Renal cortical epithelial cell (primary cell): ENCODE data around the gene LDAF1.

- RRBS: no CpG with 5 or more reads among the region's 6 CpGs
Measured at GRCh38 chr16:17468418-17468904, 2.3 kb downstream of the XYLT1 start.

DNA sequence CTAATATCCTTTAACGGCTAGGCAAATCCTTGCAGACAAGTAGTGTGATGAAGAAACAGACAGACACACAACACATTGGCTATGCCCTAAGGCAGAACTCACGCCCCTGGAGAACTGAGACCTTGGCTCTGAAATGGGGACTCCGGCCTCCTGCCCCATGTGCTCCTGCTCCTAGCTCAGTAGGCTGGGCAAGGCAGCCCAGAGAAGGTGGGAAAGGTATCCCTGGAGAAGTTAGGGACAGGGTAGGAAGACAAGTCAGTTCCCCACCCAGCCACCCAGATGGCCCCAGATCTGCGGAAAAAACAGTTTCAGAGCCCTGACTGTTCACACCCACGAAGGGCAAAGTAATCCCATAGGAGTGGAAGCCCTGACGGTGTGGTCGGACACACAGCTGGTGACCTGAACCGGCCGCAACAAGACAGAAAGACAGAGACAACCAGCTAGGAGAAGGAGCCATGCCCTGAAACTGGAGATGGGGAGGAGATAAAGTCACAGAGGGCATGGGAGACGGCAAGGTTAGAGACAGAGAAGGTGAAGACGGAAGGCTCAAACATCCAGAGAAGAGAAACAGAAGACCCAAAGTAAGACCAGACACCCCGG, 1.4 kb downstream of the XYLT1 start:
- RRBS: no CpG with 5 or more reads among the region's 12 CpGs

GRCh38 chr16:18789130-18789668, 935 bp downstream of the RPS15A start:
- RRBS: no CpG with 5 or more reads among the region's 15 CpGs

- RRBS: no CpG with 5 or more reads among the region's 13 CpGs
Measured at GRCh38 chr16:18835746-18836862, 34.8 kb upstream of the ARL6IP1 start.

- RRBS: no CpG with 5 or more reads among the region's 6 CpGs
Measured at GRCh38 chr16:18851932-18852637, 50.7 kb upstream of the ARL6IP1 start.

DNA sequence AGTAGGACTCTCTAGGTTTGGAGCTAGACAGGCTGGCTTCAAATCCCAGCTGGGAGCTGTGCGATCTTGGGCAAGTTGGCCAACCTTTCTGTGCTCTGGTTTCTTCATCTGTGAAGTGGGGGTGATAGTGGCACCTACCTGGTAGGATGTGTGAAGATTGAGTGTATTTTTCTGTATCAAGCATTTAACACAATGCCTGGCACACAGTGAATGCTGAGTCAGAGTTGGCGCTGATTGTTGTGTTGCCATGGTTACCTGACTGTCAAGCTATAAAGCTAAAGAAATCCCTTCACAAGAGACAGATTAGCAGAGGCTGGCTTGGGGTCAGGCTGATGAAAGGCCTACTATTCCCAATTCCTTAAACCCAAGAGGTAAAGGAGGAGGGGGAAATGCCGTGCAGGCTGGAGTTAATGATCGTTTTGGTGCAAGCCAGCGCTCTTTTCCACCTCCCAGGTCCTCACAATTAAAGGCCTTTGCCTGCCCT, 5.9 kb downstream of the CLEC19A start:
- RRBS: no CpG with 5 or more reads among the region's 5 CpGs

DNA sequence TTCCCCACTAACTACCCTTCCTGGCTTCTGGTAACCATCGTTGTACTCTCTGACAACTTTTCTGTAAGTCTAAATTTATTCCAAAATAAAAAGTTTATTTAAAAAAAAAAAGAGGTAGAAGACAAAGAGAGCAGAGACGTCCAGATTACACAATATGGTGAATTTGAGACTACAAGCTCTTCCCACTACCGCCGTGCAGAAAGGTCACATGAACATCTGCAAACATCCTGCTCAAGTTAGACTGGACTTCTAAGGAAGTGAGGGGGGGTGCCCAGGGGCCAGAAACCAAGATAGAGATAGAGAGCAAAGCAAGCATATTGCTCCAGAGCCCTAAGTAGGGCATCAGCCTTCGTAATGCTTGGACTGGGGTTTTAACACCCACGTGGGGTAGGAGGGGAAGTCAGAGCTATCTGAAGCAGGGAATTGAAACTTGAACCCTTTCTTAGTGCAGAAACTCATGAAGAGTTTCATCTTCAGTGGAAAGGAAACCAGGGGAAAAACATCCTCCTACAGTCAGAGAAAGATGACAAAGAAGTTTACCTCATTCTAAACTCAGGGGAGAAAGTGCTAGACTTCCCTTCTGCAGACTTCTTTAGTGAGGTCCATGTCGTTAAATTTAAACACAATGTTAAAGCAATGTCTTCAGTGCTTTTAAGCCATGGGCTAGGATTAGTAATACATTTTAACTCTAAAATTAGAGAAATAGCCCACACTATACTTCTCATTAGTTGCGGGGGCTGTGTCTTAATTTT, 8.7 kb downstream of the CLEC19A start:
- RRBS: no CpG with 5 or more reads among the region's 8 CpGs

GRCh38 chr16:19555832-19556588, 507 bp downstream of the VPS35L start:
- RRBS: no CpG with 5 or more reads among the region's 26 CpGs

GRCh38 chr16:19696888-19697645, 21.0 kb downstream of the KNOP1 start:
- RRBS: no CpG with 5 or more reads among the region's 21 CpGs

DNA sequence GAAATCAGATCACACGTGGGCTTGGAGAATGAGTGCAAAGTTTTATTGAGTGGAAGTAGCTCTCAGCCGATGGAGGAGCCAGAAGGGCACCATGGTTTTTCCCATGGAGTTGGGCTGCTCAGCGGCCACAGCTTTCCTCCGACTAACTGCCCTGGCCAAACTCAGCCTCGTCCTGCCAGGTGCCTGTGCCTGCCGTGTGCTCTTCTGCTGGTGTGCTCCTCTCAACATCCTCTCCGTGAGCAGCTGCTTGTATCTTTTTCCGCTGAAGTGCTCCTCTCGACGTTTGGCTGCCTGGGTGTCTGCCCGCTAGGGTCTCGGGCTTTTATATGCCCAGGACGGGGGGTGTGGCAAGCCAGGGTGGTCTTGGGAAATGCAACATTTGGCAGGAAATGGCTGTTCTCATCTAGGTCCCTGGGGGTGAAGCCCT, 49.3 kb downstream of the IQCK start:
- RRBS: no CpG with 5 or more reads among the region's 13 CpGs

DNA sequence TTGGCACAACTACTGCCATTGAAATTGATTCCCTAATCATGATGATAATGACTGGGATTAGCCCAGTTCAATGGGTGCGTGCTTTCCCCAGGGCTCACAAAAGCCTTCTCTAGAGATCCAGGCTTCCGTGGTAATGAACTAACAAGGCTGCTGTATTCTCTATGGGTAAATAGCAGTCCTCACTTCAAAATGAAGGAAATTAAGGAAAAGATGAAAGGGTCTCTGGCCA, 67.4 kb downstream of the GPRC5B start:
- RRBS: no CpG with 5 or more reads among the region's 2 CpGs

DNA sequence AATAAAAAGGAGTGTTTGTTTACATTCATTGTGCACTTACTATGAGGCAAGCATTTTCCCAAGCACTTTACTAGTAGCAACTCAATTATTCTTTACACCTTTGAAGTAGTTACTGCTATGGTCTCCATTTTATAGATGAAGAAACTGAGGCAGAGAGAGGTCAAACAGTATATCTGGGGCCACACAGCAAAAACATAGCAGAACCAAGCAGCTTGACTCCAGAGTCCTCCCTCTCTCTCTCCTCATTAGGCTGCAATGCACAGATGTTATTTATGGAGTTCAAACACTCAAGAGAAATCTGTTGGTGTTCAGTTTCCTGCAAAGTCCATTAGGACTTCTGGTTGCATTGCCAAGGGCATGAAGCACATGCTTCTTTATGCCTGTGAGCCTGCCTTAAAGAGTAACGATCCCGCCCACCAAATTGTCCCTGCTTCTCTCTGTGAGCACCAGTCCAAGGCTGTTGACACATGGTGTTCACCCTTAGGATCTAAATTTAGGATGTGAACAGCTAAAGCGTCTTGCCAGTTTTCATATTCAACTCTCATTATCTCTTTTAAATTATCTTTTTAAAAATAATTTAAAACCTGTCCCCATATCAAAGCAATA, 44.0 kb downstream of the GPRC5B start:
- RRBS: no CpG with 5 or more reads among the region's 3 CpGs

DNA sequence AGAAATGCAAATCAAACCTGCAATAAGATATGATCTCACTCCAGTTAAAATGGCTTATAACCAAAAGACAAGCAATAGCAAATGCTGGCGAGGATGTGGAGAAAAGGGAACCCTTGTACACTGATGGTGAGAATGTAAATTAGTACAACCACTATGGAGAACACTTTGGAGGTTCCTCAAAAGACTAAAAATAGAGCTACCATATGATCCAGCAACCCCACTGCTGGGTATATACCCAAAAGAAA, 43.1 kb downstream of the GP2 start:
- RRBS: no CpG with 5 or more reads among the region's 1 CpG

GRCh38 chr16:20327111-20327396, 259 bp downstream of the GP2 start:
- RRBS: no CpG with 5 or more reads among the region's 5 CpGs

DNA sequence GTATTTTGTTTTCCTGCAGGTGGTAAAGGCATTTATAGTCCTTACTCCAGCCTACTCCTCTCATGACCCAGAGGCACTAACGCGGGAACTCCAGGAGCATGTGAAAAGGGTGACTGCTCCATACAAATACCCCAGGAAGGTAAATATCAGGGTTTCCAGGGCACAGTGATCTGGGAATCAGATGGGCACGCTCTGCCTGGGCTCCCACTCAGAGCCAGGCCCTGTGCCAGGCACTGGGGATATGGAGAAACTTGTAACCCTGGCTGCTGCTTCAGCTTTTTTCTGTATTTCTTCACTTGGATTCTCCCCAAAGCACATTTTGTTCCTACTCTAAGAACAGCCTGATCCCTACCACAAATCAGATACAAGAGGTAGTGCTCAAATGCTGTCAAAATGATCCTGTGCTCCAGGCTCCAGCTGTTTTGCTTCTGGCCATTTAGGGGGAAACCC, 11.5 kb upstream of the ACSM2A start:
- RRBS: no CpG with 5 or more reads among the region's 3 CpGs

GRCh38 chr16:20746849-20747742, 5.5 kb upstream of the THUMPD1 start:
- RRBS: no CpG with 5 or more reads among the region's 4 CpGs

DNA sequence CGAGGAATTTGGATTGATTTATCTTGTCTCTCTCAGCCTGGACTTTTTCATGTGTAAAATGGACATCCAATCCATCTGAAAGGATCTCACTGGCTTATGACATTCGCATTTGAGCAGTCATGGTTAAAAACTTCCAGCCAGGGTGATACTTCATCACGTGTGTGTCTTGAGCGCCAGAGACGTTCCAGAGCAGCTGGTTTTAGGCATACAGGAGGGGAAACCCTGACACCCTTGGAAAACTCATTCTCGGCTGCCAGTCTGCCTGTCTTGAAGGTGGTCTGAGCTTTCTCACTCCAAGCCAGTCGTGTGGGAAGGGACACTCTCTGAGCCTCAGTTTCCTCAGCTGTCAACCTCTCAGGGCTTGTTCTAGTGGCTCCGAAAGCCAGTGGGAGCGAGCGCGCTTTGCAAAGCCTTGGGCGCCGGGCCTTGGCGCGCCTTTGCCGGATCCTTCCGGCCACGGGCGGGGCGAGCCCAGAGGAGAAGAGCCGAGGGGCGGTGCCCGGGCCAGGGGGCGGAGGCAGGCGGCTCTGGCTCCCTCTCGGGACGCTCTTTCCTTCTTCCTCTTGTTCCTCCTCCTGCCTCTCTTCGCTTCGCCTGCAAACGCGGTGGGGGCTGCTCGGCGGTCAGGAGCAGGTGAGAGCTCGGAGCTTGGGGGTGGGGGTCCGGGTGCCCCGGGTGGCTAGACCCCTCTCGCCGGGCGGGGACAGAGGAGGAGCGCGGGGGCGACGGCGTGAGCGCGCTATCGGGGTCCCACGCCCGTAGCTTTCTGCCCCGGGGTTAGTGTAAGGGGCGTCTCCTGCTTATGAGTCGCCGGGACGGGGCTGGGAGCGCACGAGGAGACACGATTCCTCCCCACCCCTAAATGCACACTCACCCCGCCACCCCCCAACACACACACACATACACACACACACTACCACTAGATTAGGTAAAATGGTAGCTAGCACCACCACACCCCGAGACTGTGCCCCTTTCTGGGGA, at the start of gene LDAF1:
TSS of gene LDAF1 (plus strand) at position 561 of the 981 bp plus-strand sequence.
- RRBS: under 1% methylated on average over 17 of the region's 59 CpGs

- RRBS: no CpG with 5 or more reads among the region's 14 CpGs
Measured at GRCh38 chr16:21520850-21521195, 78.6 kb upstream of the METTL9 start.

- RRBS: no CpG with 5 or more reads among the region's 51 CpGs
Measured at GRCh38 chr16:21819969-21820787, 37.4 kb downstream of the NPIPB4 start.